ENCODE measurements around the genes FCRL2 and FCRL1.

DNA sequence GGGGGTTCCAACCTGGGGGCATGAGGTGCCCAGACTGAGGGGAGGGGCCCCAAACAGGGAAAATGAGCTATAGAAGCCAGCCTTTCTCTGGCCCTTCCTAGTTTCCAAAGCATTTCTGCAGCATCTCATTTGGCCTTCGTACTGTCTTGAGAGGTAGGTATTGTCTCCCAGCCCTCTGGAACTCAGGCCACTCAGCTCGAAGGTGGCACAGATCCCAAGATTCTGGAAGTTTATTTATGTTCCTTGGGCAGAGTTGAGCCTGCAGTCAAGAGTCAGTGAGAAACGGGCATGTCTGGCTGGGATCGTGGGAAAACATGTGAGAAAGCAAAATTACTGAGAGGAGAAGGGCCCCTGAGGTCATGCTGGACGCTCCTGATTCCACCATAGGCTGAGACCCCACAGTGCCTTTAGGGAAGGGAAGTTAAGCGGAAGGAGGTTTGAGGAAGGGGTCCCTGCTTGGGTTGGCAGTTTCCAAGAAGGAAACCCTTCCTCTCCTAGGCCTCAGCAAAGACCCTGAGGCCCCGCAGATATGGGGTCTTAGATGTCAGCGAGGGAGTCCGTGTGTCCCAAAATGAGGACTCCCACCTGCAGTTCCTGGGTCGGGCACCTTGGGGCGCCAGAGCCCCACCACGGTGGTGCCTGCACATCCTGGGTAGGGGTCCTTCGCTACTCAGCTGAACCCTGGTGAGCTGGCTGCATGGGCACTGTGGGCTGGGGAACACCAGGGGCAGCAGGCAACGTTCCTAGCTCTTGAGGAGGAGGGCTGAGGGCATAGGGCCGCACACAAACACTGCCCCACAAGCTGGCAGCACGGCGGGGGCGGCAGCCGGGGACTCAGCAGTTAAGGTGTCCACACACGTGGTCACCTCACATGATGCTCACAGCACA lies 12.4 kb upstream of the SEMA4A start:
- PRO-cap, 4 experiments, result peak in 1 of 4 experiments; most common plus-strand start position 330 of the sequence (in 1)
- RAMPAGE, long total RNA, 2 experiments, result no peak in any of the 2 experiments

DNA sequence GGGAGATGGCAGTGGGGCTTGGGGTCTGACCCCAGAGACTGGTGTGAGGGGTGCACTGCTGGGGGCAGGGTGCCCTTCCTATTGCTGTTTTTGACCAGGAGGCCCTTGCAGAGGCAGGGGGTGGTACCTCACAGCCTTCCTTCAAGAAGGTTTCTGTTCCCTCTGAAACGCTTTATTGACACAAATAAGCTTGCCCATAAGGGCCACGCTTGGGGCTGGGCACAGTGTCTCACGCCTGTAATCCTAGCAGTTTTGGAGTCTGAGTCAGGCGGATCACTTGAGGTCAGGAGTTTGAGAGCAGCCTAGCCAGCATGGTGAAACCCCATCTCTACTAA lies 2.1 kb upstream of the SEMA4A start:
- PRO-cap, 4 experiments, result no peak in any of the 4 experiments
- RAMPAGE, long total RNA, 2 experiments, result no peak in any of the 2 experiments

GRCh38 chr1:156182391-156182720 lies 11.5 kb upstream of the SLC25A44 start:
- PRO-cap, 4 experiments, result peak in 3 of 4 experiments; most common minus-strand start chr1:156182603 (in 2)
- RAMPAGE, long total RNA, 2 experiments, result no peak in any of the 2 experiments

DNA sequence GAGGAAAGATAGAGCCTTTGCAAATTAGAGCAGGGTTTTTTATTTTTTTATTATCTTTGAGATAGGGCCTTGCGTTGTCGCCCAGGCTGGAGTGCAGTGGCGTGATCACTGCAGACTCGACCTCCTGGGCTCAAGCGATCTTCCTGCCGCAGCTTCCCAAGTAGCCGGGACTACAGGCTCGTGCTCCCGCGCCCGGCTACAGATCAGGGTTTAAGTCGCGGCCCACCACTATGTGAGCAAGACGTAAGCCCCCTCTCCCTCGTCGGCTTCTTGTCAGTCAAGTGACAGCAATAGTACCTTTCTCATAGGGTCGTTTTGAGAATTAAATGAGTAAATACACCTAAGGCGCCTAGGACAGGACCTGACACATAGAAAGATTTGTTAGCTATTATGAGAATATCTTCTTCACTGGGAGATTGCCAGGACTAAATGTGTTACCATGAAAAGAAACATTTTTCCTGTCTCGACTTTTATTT lies 663 bp downstream of the PMF1 start:
- PRO-cap, 4 experiments, result peak in 1 of 4 experiments; most common plus-strand start position 137 of the sequence (in 1)
- RAMPAGE, long total RNA, 2 experiments, result no peak in any of the 2 experiments

DNA sequence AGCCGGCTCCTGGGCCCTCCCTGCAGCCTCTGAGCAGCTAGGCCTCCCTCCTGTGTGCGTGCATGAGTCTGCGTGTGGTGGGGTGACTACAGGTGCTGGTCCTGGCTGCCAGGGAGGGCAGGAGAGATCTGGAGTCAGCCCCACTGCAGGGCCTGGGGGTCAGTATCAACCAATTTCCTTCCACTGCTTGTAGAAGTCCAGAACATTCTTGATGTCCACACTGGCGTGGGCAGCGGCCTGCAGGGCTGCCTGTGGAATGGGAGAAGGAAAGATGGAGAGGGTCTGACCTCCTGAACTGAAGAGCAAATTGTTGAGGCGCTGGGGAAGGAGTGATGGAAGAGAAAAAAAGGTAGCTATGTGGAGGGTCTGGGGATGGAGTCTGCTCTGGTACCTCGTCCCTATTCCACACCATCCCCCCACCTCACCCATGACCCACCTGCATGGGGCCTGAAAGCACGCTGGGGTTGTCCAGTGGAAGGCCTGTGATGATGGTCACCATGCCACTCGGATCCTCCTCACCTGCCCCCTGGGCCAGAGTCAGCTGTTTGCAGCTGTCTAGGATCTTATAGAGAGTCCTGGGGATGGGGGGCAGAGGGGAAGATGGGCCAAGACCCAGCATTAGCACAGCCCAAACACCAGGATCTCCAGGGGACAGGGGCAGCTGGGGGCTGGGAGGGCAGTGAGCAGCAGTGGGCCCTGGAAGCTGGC lies 2.7 kb upstream of the PAQR6 start:
- PRO-cap, 4 experiments, result no peak in any of the 4 experiments
- RAMPAGE, long total RNA, 2 experiments, result no peak in any of the 2 experiments

DNA sequence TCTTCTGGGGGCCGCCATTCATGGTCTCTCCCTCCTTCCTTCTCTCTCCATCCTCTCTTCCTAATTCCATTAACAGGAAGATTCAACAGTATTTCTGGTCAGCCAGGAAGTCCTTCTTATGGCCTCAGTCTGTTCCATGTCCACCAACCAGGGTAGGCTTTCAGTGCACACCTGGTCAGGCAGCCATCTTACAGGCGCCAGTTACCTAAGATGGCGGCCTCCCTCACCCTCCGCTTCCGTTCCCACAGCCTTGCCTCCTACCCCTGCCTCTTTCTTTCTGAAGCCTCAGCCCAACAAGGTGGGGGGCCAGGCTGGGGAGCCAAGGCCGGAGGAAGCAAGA lies 43.5 kb downstream of the RHBG start:
- PRO-cap, 4 experiments, result no peak in any of the 4 experiments
- RAMPAGE, long total RNA, 2 experiments, result no peak in any of the 2 experiments

DNA sequence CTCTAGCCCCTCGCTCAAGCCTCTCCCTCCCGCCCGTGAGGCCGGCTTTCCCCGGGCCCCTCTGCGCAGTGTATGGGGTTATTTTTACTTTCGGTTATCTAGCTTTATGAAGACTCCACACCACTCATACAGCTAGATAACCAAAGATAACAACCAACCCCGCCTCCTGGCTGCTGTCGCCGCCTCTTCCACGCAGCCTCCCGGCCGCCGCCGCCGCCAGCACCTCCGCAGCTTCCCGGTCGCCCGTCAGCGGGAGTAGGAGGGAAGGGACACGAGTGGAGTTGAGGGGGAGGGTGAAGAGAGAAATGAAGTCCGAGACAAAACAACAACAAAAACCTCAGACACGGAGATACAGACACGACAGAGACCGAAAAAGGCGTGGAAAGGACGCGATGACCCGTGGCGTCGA lies 51.3 kb downstream of the RHBG start:
- PRO-cap, 4 experiments, result no peak in any of the 4 experiments
- RAMPAGE, long total RNA, 2 experiments, result no peak in any of the 2 experiments

DNA sequence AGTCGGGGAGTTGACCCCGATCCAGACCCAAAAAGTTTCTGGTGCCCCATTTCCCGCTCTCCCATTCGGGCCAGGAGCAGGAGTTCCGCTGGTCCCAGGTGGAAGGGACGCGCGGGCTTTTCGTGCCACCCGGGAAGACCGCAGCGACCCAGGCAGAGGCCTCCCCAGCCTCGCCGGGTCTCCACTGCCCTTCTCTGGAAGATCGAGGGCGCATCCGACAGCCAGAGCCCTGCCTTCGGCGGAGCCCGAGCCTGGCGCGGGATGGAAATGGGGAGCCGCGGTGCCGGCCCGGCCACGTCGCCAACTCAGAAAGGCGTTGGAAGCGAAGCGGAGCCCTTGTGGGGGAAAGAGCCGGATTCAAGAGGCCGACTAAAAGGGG lies 51.7 kb downstream of the RHBG start:
- PRO-cap, 4 experiments, result no peak in any of the 4 experiments
- RAMPAGE, long total RNA, 2 experiments, result no peak in any of the 2 experiments

- PRO-cap, 4 experiments, result no peak in any of the 4 experiments
- RAMPAGE, long total RNA, 2 experiments, result no peak in any of the 2 experiments
These were observed 12.1 kb downstream of the MEF2D start for GRCh38 chr1:156488449-156488960.

DNA sequence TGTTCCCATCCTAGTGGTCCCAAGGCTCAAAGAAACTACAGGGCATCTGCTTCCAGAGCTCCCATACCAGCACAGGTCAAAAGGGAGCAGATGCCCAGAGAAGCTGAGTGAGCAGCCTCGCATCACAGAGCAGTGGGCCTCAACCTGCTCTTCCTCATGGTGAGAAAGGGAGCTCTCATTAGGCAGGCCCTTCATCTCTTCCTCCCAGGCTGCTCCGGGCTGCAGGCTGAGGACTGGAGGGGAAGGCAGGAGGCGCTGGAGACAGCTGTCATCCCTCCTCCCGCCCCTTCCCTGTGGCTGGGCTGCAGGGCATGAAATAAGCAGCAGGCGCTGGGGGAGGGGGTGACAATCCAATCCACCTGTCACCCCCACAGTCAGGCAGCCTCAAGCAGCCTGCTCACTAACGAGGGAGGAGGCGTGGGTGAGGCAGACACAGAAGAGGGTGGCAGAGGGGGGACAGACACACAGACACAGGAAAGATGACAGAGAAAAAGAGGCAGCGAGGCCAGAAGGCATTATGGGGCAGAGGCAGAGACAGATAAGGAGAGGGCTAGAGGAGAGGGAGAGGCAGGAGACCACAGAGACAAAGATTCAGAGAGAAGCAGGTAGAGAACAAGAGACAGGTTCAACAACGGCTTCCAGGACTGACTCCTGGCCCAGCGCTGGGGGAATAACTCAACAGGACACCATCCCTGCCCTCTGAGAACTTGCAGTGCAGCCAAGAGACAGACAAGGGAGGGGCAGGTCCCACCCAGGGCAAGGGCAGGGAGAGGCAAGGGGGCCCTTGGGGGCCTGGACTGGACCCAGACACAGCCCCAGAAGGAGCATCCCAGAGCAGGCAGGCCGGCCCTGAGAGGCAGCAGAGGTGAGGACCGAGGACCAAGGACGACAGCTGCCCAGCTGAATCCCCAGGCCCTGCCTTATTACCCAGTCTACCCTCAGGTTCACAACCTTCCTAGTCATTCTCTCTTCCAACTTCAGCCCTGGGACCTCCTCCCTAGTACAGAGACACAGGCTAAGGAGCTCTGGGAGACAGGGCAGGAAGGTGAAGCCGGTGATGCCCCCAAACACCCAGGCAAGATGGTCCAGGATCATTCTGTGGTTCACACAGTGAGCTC lies 11.3 kb downstream of the MEF2D start:
- PRO-cap, 4 experiments, result no peak in any of the 4 experiments
- RAMPAGE, long total RNA, 2 experiments, result no peak in any of the 2 experiments

- PRO-cap, 4 experiments, result peak in 2 of 4 experiments; most common plus-strand start chr1:156500031 (in 1); most common minus-strand start chr1:156499880 (in 1)
- RAMPAGE, long total RNA, 2 experiments, result no peak in any of the 2 experiments
These were observed 831 bp downstream of the MEF2D start for GRCh38 chr1:156499661-156500227.

GRCh38 chr1:156601349-156602249 lies 10.0 kb downstream of the NAXE start:
- PRO-cap, 4 experiments, result peak in 4 of 4 experiments; most common plus-strand start chr1:156601511 (in 3); most common minus-strand start chr1:156601479 (in 4)
- RAMPAGE, long total RNA, 2 experiments, result start-site peak on the minus strand in 2 of 2 experiments, at chr1:156601442-156601468 at its widest, 53 to 88 reads per replicate

GRCh38 chr1:156607979-156608591 lies 11.1 kb upstream of the HAPLN2 start:
- PRO-cap, 4 experiments, result no peak in any of the 4 experiments
- RAMPAGE, long total RNA, 2 experiments, result no peak in any of the 2 experiments

GRCh38 chr1:156642258-156643224 lies 624 bp downstream of the BCAN start:
- PRO-cap, 4 experiments, result no peak in any of the 4 experiments
- RAMPAGE, long total RNA, 2 experiments, result no peak in any of the 2 experiments

- PRO-cap, 4 experiments, result no peak in any of the 4 experiments
- RAMPAGE, long total RNA, 2 experiments, result no peak in any of the 2 experiments
These were observed 13.7 kb downstream of the CRABP2 start for GRCh38 chr1:156691507-156692197.

DNA sequence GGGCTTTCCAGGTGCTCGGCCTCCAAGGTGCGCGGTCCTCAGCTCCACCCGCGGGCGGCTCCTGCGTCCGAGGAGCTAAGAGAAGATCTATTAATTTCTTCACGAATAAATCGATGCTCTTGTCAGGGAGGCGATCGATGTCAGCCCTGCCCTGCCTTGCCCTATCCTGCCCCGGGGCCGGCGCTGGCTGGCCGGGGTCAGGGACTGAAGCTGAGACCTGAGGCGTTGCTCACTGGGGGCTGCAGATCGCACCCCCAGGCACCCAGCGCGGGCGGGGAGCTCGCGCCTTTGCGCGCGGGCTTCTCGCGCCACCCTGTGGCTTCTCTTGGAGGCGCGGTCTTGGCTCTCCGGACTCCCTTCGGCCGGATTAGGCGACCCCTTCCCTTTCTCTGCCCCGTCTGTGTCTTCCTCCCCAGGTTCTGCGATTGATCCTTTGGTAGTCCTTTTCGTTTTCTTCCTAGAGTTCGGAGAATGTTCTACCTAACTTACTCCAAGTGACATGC lies 660 bp upstream of the NTRK1 start:
- PRO-cap, 4 experiments, result no peak in any of the 4 experiments
- RAMPAGE, long total RNA, 2 experiments, result no peak in any of the 2 experiments

GRCh38 chr1:156898036-156898756 lies 4.7 kb downstream of the PEAR1 start:
- PRO-cap, 4 experiments, result peak in 2 of 4 experiments; most common plus-strand start chr1:156898509 (in 1); most common minus-strand start chr1:156898320 (in 2)
- RAMPAGE, long total RNA, 2 experiments, result no peak in any of the 2 experiments

DNA sequence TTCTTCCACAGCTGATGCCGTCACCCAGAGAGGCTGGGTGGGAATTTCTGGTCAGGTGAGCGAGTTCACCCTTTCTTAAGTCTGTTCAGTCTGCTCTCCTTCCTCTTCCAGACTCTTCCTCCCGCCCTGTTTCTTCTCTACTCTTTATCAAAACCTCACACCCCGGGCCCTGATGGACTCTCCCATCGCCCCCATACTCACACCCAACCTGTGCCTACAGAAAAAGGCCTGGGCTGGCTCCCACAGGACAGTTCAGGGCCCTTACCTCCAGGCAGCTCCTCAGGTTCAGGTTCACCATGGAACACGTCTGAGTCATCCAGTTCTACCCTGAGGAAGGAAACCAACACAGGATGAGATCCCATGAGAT lies 20.7 kb downstream of the LRRC71 start:
- PRO-cap, 4 experiments, result no peak in any of the 4 experiments
- RAMPAGE, long total RNA, 2 experiments, result no peak in any of the 2 experiments

DNA sequence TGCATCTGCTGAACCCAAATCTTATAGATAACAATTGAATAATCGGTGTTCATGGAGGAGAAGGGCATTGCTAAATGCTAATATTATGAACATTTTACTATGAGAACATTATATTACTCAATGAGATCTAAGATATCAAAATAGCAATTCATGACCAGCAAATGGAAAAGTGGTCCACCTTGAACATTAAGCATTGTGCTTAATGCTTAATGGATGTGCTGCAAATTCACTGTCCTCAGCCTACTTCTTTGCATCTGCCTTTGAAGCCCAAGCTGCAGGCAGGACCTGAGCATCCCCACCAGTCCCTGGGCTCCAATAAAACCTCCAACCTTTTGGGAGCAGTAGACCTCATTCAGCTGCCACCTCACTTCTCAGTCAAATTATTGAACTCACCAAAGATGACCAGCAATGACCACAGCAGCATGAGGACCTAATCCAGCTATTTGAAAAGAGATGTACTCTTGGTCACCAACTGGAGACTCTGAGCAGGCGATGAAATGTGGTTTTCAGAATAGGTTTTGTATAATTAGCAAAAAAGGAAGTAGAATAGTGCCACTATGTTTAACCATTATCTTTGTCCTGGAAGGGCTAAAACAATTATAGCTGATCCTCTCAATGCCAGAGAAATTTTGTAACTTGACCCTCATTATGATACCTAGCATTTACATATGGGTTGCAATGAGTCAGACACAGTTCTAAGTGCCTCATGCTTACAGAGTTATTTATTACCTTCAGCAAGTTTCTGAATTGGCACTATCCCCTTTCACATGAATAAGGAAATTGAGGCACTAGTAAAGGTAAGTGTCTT lies at the start of gene FCRL2:
Gene FCRL2 (minus strand): TSS at position 483 of the 808 bp plus-strand sequence.
- PRO-cap, 4 experiments, result no peak in any of the 4 experiments
- RAMPAGE, long total RNA, 2 experiments, result no peak in any of the 2 experiments

GRCh38 chr1:157819968-157820262 lies at the start of gene FCRL1:
FCRL1 (minus strand) TSS chr1:157820120.
- PRO-cap, 4 experiments, result no peak in any of the 4 experiments
- RAMPAGE, long total RNA, 2 experiments, result no peak in any of the 2 experiments